AG04449 (cell line): ENCODE results near the genes KCNN4, LYPD5, ZNF45, ZNF155 and ZNF180.

- RRBS: no CpG with 5 or more reads among the region's 9 CpGs
These were observed 5.9 kb downstream of the PINLYP start for GRCh38 chr19:43581366-43581940.

DNA sequence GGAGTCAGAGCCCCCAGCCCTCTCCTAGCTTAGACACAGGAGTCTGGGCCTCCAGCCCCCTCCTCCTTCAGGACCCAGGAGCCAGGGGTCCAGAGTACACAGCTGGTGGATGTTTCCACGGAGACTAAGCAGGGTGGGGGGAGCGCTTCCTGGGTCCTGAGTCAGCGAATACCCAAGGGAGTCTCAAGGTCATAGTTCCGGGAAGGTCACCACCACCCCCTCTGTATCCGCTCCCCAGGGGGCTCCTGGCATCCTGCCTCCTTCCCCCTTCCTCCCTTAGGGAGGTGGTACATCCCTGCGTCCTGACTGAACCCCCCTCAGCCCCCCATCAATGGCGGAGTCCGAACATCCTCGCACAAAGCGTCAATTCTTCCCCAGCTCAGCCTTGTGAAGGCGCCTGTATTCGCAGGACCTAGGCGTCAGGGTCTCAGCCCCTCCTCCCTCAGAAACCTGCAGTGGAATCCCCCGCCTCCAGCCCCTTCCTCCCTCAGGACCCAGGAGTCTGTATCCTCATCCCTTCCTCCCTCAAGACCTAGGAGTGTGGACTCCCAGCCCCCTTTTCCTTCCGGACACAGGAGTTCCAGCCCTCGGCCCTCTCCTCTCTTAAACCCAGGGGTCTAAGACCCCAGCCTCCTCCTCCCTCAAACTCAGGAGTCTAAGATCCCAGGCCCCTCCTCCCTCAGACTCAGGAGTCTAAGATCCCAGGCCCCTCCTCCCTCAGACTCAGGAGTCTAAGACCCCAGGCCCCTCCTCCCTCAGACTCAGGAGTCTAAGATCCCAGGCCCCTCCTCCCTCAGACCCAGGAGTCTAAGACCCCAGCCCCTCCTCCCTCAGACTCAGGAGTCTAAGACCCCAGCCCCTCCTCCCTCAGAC is 4.4 kb downstream of the CADM4 start:
- RRBS: no CpG with 5 or more reads among the region's 16 CpGs

DNA sequence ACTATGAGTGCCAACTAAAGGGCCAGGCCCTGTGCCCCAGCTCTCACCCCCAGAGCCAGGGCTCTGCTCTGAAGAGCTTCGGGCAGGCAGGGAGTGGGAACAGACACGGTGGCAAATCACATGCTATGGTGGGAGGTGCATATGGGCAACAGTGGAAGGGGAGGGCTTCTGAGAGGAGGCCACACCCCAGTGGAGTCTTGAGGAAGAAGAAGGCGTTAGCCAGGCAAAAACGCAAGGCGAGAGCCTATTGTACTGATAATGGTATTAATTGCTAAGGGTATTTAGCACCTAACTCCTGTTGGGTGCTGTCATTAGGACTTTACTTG is 15.8 kb downstream of the SMG9 start:
- RRBS: no CpG with 5 or more reads among the region's 5 CpGs

DNA sequence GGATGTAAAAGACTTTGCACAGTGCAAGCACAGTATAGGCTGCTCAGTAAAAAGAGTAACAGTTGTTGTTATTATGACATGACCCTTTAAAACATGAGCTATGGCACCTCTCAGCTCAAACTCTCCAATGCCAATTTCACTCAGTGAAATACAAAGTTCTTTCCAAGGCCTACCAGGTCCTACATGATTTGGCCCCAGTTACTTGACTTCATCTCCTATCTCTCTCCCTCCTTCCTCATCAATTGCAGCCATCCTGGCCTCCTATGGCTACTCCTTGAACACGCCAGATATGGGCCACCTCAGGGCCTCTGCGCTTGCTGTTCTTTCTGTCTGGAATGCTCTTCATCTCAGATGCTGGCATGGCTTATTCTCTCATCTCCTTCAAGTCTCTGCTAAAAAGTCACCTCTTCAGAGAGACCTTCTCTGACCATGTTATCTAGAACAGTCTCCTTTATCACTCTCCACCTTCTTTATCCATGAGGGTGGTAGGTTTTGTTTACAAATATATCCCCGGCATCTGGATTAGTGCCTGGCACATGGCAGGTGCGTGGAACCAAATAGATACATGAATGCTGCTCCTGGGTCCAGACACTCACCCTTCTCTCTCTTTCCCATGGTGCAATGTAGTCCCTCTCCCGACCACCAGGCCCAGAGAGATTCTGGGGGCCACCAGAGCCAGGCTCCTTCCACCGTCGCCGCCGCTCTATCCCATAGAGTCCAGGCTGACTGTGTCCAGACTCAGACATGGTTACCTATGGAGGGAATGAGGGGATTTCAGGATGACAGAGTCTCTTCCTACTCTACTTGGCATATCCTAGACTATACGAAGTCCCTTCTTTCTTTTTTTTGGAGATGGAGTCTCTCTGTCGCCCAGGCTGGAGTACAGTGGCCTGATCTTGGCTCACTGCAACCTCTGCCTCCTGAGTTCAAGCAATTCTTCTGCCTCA is 4.5 kb downstream of the SMG9 start:
- RRBS: no CpG with 5 or more reads among the region's 11 CpGs

GRCh38 chr19:43780431-43781698 is at the start of gene KCNN4:
Gene KCNN4, minus strand, starts transcription at chr19:43780973.
- RRBS: 33% methylated on average over 4 of the region's 25 CpGs

- RRBS: no CpG with 5 or more reads among the region's 7 CpGs
These were observed at the start of gene LYPD5 for GRCh38 chr19:43802310-43802718. Gene LYPD5, minus strand, starts transcription at chr19:43802447.

DNA sequence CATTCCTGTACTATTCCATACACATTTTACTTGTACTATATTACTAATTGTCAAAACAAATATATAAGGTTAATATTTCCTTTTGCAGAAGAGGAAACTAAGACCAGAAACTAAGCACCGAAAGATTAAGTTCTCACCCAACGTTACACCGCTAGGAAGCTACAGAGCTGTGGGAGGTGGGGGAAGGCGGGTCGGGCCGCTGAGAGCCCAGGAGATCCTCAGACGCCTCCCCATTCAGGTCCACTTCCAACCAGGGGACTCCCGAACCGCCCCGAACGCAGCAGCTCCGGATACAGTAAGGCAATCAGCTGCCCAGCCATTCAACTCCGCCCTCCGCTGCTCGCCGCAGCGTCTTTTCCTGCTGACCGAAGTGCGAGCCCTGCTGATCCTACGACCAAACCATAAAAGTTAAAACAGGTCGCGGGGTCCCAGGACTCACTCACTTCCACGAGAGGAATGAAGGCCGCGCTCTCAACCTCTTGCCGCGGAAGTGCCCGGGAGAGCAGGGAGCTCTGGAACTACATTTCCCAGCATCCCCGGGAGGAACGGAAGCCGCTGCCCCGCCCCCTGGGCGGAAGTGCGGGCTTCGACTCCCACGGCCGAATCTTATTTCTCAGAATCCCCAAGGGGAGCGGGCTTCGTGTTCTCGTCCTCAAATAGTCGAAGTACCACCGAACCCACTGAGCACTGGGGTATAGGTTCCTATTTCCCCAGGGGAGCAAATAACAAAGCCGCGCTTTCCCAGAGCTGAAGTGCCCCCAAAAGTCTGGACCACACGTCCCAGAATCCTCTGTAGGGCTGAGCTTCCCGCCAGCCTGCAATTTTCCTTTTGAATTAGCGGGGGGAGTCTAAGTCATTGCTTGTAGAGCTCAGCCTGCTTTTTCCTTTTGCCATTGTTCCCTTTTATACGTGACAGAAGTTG is at the start of gene ZNF45:
Gene ZNF45, minus strand, starts transcription at position 496 of the 922 bp plus-strand sequence.
- RRBS: 0% methylated on average over 1 of the region's 48 CpGs

DNA sequence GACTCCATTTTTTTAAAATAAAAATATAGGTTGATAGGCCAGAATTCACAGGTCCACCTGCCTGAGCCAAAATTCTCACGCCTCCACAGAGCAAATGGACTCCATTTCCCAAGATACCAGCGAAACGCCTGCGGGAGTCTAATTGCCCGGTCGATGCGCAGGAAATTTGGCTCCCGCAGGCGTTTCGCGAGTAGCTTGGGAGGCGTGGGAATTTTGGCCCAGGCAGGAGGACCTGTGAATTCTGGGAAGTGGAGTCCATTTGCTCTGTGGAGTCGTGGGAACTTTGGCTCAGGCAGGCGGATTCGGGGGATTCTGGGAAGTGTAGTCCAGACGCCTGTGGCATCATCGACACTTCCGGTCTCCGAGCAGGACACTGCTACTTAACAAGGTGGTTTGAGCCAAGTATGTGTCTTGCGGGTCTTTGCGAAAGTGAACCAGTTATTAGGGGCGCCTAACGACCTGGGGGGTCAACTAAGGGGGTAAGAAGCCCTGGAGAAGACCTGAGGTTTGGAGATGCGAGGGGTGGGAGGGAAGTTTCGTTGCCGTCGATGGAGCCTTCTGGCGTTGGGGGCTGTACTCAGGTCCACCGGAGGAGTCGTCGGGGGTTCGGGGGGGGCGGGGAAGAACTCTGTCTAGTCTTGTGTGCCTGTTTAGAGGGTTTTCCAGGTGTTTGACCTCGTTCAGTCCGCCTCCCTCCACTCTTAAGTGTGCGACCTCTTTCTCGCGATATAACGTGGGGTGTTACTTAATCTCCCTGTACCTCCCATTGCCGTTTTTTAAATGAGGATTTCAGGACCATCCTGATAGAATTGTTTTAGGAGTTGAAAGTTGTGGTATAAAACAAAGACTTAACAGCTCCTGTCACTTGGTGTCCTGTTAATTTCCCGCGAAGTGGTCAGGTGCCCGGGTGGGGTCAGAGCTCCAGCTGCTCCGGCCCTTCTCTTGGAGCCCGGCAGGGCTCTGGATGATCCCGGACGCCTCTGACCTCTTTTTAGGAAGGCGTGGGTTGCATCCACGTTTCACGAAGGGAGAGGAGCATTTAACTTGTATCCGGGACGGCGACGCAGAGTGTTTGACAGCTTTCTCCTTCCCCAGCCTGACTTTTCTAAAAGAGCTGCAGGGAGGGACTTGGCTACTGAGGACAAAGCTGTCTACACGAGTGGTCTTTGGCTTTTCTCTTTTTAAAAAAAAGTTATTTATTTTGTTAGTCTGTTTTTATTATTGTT is at the start of gene ZNF155:
Gene ZNF155, plus strand, starts transcription at position 345 of the 1,226 bp plus-strand sequence.
- RRBS: 8% methylated on average over 2 of the region's 55 CpGs

DNA sequence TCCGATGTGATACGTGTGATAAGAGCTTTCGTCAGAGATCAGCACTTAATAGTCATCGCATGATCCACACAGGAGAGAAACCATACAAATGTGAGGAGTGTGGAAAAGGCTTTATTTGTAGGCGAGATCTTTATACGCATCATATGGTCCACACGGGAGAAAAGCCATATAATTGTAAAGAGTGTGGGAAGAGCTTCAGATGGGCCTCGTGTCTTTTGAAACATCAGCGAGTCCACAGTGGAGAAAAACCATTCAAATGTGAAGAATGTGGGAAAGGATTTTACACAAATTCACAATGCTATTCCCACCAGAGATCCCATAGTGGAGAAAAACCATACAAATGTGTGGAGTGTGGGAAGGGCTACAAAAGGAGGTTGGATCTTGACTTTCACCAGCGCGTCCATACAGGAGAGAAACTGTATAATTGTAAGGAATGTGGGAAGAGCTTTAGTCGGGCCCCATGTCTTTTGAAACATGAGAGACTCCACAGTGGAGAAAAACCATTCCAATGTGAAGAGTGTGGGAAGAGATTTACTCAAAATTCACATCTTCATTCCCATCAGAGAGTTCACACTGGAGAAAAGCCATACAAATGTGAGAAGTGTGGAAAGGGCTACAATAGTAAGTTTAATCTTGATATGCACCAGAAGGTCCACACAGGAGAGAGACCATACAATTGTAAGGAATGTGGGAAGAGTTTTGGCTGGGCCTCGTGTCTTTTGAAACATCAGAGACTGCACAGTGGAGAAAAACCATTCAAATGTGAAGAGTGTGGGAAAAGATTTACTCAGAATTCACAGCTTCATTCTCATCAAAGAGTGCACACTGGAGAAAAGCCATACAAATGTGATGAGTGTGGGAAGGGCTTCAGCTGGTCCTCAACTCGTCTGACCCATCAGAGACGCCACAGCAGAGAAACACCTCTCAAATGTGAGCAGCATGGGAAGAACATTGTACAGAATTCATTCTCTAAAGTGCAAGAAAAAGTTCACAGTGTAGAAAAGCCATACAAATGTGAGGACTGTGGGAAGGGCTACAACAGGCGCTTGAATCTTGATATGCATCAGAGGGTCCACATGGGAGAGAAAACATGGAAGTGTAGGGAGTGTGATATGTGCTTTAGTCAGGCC is 5.7 kb upstream of the ZNF225 start:
- RRBS: no CpG with 5 or more reads among the region's 16 CpGs

DNA sequence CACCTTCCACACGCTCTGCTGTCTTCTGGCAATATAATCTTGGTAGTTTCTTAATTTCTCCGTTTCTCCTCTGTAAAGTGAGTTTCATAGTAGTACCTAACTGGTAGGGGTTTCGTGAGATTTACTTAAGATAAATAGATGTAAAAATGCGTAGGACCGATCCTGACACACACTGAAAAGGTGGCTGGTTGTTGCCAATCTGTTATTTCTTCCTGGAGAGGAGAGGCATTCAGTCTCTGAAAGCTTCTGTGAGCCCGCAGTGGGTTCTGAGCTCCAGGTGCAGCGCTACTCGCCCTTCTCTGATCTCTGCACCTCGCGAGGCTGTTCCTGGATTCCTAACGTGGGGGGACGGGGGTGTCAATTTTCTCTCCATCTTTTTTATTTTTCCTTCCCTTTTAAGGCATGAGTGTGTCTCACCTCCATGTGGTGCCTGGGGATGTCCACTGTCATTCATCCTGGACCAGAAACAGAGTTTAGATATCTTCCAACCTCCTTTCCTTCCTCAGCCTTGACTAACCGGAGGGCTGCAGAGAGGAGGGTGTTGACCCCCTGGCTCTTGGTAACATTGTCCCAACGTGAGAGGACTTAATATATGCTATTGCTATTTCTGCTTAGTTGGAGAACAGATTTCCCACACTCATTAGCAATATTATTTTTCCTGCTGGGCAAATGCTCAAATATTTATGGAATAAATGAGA is 630 bp downstream of the ZNF233 start:
- RRBS: no CpG with 5 or more reads among the region's 14 CpGs

GRCh38 chr19:44415688-44416245 is 14.4 kb upstream of the ZNF285 start:
- RRBS: no CpG with 5 or more reads among the region's 6 CpGs

DNA sequence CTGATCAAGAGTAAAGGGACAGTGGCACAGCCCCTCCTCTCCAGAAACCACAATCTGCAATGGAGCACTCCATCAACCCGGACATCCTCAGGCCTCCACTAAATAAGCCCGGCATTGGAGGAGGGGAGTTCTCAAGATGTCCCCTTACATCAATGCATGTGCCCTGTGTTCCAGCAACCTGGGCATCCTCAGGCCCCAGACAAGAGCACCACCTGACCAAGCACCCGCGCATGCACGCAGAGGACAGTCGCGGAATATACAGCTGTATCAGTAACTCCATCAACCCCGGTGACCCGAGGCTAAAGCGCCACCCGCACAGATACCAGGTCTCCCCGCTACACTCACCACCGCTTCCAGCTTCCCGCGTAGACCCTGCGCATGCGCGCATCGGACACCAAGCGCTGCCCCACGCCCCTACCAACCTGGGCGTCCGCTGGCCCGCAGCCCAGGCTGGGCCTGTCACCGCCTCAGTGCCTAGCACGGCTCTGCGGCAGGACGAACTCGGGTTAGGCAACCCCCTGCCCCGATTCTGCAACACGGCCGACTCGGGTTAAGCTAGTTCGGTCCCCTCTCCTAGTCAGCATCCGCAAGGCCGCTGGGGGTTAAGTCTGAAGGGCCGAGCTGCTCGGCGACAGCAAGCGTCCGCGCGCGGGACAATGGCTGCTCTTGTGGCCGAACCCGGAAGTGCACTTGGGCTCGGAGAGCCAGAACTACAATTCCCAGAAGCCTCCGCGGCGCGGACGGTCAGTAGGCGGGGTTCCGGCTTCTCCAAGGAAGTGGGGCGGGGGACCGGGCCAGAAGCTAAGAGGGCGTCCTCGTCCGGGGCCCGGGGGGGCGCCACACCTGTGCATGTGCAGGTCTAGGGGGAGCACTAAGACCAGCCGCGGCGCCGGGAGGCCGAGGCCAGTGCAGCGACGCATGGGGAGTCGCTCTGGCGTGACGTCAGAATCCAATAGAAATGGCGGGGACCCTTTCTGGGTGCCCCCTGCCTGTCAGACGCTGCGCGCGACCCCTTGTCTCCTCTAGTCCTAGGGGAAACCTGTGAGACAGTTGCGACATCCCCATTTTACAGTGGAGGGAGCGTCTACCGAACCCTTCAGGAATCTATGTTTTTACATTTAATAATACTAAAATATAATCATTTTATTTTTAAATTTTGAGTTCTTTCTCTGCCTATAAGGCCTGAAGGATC is at the start of gene ZNF180:
Gene ZNF180, minus strand, starts transcription at position 670 of the 1,192 bp plus-strand sequence.
- RRBS: 2% methylated on average over 15 of the region's 79 CpGs

- RRBS: 92% methylated on average over 3 of the region's 10 CpGs
These were observed 32.9 kb upstream of the IGSF23 start for GRCh38 chr19:44580447-44580927.

DNA sequence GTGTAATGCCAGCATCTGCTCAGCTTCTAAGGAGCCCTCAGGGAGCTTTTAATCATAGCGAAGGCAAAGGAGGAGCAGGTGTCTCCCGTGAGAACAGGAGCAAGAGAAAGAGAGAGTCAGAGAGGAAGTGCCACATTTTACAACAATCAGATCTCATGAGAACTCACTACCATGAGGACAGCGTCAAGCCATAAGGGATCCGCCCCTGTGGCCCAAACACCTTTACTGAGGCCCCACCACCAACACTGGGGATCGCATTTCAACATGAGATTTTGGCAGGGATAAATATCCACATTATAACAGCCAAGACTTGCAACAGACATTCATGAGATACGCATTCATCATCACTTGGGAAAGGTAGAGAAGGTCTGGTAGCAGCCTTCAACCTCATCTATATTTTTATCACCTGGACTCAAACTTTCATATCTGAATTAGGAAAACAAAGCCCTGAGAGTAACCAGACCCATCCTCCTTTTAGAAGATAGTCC is 5.7 kb downstream of the IGSF23 start:
- RRBS: no CpG with 5 or more reads among the region's 6 CpGs

DNA sequence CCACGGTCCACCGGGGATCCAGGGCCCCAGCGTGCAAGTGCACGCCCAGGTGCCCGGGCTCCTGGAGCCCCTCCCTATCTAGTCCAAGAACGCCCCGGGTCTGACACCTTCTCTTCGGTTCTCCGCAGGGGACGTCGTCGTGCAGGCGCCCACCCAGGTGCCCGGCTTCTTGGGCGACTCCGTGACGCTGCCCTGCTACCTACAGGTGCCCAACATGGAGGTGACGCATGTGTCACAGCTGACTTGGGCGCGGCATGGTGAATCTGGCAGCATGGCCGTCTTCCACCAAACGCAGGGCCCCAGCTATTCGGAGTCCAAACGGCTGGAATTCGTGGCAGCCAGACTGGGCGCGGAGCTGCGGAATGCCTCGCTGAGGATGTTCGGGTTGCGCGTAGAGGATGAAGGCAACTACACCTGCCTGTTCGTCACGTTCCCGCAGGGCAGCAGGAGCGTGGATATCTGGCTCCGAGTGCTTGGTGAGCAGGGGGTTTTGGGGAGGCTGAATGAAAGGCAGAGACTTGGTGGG is 3.4 kb downstream of the PVR start:
- RRBS: 59% methylated on average over 9 of the region's 37 CpGs

DNA sequence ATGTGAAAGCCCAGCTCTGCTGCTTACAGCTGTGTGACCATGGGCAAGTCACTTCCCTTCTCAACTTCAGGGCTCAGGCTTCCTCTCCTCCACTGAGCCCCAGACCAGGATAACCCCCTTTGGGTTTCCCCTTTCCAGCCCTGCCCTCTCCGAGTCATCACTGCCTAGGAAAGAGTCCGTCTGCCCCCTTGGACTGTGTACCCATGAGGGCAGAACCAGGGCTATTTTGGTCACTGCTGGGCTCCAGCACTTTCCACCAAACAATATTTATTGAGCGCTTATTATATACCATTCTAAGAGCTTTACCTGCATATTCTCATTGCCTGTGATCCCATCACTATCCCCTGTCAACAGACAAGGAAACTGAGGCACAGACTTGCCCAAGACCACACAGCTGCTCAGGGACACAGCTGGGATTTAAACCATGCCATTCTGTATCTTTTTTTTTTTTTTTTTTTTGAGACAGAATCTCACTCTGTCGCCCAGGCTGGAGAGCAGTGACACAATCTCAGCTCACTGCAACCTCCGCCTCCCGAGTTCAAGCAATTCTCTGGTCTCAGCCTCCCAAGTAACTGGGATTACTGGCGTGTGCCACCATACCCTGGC is 5.4 kb downstream of the PVR start:
- RRBS: no CpG with 5 or more reads among the region's 7 CpGs

DNA sequence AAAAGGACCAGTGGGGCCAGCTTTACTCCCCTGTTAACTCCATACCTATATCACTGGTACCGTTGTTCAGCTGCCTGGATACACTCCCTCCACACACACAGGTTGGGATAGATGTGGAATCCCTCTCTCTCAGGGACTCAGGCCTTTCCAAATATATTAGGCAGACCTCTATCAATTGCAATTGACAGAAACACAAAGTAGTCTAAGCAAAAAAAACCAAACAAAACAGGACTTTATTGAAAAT is 13.3 kb upstream of the CEACAM19 start:
- RRBS: no CpG with 5 or more reads among the region's 1 CpG

DNA sequence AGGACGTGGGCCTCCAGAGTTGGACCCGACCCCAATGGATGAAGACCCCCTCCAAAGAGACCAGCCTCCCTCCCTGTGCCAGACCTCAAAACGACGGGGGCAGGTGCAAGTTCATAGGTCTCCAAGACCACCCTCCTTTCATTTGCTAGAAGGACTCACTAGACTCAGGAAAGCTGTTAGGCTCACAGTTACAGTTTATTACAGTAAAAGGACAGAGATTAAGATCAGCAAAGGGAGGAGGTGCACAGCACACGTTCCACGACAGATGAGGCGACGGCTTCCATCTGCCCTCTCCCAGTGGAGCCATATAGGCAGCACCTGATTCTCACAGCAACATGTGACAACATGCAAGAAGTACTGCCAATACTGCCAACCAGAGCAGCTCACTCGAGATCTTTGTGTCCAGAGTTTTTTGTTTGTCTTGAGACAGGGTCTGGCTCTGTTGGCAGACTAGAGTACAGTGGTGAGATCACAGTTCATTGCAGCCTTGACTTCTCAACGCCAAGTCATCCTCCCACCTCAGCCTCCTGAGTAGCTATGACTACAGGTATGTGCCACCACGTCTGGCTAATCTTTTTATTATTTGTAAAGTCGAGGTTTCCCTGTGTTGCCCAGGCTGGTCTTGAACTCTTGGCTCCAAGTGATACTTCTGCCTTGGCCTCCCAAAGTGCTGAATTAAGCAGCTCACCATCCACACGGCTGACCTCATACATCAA is 9.3 kb upstream of the CEACAM19 start:
- RRBS: no CpG with 5 or more reads among the region's 13 CpGs

- RRBS: no CpG with 5 or more reads among the region's 8 CpGs
These were observed 4.4 kb upstream of the CEACAM19 start for GRCh38 chr19:44666707-44667385.

GRCh38 chr19:44750087-44750438 is 1.6 kb downstream of the BCL3 start:
- RRBS: no CpG with 5 or more reads among the region's 9 CpGs